Heart (tissue), 3 donors: ENCODE measurements around a stretch of chr10.

GRCh38 chr10:22666457-22667032 lies 47.8 kb downstream of the PIP4K2A start:
- RAMPAGE, long total RNA, 2 experiments: no peak in any of the 2 experiments

DNA sequence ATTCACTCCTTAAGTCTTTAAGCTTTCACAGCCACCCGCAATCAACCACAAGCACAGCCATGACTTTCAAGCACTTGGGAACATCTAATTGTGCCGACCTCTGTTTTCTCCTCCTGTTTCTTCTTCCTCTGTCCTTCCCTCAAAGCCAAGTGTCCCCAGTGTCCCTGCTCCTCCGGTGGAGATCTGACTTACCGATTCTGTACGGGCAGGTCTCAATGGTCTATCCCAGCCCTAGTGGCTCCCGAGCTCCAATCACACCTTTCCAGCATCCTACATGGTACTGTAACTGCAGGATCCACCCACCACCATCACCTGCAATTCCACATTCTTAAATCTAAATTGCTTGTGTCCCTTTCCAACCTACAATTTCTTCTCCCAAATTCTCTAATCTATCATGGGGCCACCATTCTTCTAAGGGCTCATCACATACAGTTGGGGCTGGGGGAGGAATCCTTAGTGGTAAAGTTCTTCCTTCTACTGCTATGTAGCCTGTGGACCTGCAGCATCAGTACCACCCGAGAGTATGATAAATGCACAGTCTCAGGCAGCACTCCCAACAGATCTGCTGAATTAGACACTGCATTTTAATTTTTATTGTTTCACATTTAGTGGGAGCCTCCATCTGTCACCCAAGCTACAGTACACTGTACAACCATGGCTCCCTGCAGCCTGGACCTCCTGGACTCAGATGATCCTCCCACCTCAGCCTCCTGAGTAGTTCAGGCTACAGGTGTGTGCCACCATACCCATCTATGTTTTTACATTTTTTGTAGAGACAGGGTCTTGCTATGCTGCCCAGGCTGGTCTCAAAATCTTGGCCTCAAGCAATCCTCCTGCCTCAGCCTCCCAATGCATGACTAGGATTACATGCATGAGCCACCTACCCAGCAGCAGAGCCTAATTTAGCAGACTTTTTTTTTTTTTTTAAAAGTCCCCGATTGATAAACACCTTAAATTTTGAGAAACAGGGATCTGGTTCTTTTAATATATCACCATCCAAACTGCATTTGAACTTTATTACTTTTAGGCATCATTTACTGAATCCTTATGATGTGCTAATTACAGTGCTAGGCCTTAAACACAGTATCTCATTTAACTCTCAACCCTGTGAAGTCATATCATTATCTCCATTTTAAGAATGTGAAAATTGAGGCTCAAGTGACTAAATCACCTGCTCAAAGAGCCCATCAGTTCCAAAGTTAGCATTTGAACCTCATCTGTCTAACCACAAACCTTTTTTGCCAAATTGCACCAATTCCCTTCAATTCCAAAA lies 5.7 kb downstream of the PIP4K2A start:
- RAMPAGE, long total RNA, 2 experiments: no peak in any of the 2 experiments

DNA sequence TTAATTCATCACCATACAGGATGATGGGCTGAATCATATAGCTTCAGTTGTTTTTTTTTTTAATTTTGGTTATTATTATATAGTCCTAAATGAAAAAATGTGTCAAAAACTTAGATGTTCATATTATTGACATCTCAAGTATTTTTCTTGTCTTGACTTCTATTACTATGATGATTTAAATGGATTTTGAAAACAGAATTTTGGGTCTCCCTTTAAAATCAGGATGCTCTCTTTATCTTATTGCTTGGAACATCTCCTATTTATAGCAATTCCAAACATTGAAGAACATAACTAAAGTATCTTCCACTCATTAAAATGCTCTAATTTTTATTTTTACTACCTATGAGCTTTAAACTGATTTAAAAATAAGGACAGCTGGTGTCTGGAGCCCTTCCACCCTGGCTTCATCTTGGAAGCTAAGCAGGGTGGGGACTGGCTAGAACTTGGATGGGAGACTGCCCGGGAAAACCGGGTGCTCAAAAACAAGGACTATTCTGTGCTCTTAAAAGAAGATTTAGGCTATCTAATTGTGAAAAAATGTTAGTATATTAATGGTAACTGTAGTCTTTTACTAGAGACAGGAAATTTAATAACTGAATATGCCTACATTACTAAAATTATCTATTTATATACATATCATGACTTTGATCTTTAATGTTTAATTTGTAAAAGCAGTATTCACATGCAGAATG lies 69.2 kb downstream of the ARMC3 start:
- RAMPAGE, long total RNA, 2 experiments: no peak in any of the 2 experiments

DNA sequence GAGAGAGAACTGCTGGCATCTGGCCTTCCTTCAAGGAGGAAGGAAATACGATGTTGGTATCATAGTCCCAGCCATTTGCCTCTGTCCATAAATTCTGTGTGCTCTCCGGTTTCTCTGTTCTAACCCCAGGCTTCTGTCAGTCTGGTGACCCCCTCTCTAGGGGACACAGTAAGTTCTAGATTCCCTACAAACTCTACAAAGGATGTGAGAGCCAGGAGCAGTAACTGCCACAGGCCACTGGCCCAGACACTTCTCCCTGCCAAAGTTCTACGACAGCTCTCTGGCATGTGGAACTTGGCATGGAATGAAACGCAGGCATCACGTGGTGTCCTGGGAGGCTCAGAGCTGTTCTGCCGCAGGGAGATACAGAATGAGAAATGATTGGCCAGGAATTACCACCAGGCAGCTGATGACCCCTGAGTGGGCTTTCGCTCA lies 29.9 kb upstream of the MSRB2 start:
- RAMPAGE, long total RNA, 2 experiments: no peak in any of the 2 experiments

- RAMPAGE, long total RNA, 2 experiments: no peak in any of the 2 experiments
Measured at GRCh38 chr10:23172956-23173752, 19.0 kb upstream of the PTF1A start.

GRCh38 chr10:23448584-23449143 lies 9.8 kb downstream of the OTUD1 start:
- RAMPAGE, long total RNA, 2 experiments: no peak in any of the 2 experiments

- RAMPAGE, long total RNA, 2 experiments: no peak in any of the 2 experiments
Measured at GRCh38 chr10:24080105-24080541, 128.8 kb upstream of the KIAA1217 start.

GRCh38 chr10:24118003-24118925 lies 90.7 kb upstream of the KIAA1217 start:
- RAMPAGE, long total RNA, 2 experiments: no peak in any of the 2 experiments

DNA sequence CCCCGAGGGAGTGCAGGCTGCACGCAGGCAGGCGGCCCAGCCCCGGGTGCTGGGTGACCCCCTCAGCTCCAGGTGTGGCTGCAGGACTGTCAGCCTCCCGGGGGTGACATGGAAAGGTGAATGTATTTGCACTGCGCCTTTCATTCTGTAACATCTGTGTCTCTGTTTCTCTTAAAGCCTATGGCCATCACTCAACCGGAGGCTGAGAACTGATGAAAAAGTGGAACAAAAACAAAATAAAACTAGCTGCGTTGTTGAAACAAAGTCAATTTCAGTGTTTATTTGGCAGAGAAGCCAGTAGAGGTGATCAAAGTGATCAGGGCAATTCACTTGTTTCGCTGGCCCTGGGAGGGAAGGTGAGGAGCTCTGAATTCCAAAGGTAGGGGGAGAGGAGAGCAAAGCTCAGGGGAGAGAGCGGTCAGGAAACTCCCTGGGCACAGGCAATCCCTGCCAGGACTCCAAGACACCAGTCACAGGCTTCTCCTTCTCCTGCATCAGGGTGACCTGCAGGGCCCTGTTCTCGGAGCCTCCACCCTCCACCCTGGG lies 6.9 kb upstream of the KIAA1217 start:
- RAMPAGE, long total RNA, 2 experiments: no peak in any of the 2 experiments

- RAMPAGE, long total RNA, 2 experiments: no peak in any of the 2 experiments
Measured at GRCh38 chr10:24262864-24263485, 54.0 kb downstream of the KIAA1217 start.

- RAMPAGE, long total RNA, 2 experiments: no peak in any of the 2 experiments
Measured at GRCh38 chr10:24277682-24278430, 68.9 kb downstream of the KIAA1217 start.

DNA sequence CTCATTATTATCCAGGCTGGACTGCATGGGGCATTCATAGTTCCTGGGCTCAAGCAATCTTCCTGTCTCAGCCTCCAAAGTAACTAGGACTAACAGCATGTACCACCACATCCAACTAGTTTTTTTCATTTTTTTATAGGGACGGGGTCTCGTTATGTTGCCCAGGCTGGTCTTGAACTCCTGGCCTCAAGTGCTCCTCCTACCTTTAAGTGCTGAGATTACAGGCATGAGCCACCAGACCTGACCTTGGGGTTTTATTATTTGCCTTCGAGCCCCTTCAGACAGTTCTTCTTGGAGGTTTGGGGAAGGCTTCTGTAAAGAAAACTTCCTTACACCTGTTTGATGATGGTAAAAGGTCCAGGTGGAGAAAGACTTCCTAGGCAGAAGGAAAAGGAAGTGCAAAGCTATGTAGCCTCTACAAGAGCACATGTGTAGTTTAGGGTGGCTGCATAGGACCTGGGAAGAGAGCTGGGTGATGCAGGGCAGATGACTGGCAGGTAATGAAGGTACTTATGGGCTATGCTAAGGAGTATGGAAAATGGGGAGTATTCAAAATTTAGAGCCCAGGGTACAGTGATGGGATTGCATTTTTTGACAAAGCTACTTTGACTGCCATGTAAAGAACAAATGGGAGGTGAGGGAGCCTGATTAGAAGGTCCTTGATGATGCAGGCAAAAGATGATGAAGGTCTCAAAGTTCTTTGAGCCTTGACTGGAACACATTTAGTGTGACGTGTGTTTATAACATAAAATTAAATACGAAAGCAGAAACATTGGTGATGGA lies 95.6 kb downstream of the KIAA1217 start:
- RAMPAGE, long total RNA, 2 experiments: no peak in any of the 2 experiments

DNA sequence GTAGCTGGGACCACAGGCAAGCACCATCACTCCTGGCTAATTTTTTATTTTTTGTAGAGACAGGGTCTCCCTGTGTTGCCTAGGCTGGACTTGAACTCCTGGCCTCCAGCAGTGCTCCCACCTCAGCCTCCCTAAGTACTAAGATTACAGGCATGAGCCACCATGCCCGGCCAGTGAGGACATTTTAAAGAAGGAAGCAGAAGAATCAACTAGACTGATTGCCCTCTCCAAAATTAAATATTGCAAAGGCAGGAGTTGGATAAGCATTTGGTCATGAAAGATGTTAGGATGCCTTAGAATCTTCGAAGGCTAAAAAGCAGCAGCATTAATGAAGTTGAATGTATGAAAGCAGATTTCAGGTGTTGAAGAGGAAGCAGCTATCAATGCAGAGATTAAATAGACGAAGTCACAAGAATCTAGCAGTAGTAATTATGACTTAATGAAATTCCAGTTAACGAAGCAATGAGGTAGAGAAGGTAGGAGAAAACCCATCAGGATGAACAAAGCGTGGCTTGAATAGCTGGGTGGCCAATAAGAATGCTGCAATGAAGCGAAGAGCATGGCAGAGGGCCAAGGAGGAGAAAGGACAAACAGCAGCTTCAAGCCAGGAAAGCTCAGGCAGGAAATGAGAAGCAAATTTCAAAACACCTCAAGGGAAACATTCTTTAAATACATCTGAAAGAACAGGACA lies 122.3 kb downstream of the KIAA1217 start:
- RAMPAGE, long total RNA, 2 experiments: no peak in any of the 2 experiments

- RAMPAGE, long total RNA, 2 experiments: no peak in any of the 2 experiments
Measured at GRCh38 chr10:24382890-24384381, 174.5 kb downstream of the KIAA1217 start.

DNA sequence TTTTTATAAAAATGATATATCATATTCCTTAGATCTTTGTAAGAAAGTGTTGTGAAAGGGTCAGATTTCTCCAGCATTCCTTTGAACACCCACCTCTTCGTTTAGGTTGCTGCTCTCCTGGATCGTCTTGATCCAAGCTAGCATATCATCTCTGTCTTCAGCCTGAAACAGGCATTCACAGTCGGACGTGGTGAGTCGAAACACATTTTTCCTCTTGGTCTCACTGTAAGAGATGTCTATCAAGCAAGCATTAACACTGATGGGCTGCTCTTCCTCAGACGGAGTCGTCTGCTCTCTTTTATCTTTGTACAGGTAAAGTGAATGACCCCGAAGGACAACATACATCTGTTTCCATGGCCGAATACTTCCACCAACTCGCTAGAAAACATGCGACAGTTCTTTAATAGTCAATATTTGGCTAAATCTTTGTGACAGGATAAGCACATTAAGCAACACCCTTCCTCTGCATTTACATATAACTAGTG lies 123.1 kb downstream of the ARHGAP21 start:
- RAMPAGE, long total RNA, 2 experiments: no peak in any of the 2 experiments

- RAMPAGE, long total RNA, 2 experiments: no peak in any of the 2 experiments
Measured at GRCh38 chr10:24652065-24652266, 71.7 kb downstream of the ARHGAP21 start.

GRCh38 chr10:24871561-24872668 lies 80.5 kb downstream of the PRTFDC1 start:
- RAMPAGE, long total RNA, 2 experiments: no peak in any of the 2 experiments

GRCh38 chr10:24894612-24895292 lies 57.7 kb downstream of the PRTFDC1 start:
- RAMPAGE, long total RNA, 2 experiments: no peak in any of the 2 experiments

DNA sequence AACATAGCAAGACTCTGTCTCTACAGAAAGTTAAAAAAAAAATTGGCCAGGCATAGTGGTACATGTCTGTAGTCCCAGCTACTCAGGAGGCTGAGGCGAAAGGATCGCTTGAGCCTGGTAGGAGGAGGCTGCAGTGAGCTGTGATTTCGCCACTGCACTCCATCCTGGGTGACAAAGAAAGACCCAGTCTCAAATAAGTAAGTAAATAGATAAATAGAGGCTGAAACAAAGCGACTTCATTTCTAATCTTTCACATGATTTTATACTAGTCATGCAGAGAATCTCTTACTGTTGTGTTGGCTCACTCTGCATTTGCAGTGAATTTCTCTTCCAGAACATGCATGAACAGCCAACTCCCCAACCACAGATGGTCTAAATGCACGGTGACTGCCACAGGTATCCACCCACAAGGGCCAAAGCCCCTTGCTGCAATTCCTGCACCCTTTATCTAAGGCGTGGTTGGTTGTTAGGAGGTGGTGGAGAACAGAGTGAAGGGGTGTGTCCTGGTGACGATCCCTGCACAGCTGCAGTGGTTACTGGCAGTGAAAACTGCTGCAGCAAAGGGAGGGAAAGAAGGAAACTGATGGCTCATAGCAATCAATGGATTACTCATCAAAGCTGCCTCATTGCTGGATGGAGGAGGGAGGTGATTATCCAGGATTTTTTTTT lies 50.7 kb downstream of the PRTFDC1 start:
- RAMPAGE, long total RNA, 2 experiments: no peak in any of the 2 experiments

- RAMPAGE, long total RNA, 2 experiments: no peak in any of the 2 experiments
Measured at GRCh38 chr10:25061529-25062005, 45.2 kb downstream of the THNSL1 start.